ENCODE measurements around the genes PIK3AP1 and LCOR.

DNA sequence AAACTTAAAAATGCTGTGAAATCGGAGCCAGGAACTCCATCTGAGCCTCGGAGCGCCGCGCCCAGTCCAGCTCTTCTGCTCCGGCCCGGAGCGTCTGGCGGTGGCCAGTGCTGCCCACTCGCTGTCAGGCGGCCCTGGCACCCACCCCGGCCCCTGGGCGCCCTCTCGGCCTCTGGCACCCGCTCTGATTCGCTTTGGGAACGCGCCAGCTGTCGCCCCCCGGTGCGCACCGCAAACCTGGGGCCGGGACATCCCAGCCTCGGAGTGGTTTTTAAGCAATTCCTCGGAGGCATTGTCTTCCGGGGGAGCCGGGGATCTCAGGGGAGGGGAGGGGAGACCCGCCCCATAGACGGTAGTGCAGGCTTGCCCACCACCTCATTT lies 655 bp downstream of the TLL2 start:
- PRO-cap = no peak

- PRO-cap = no peak
Measured at GRCh38 chr10:96552678-96553318, 34.0 kb downstream of the TM9SF3 start.

DNA sequence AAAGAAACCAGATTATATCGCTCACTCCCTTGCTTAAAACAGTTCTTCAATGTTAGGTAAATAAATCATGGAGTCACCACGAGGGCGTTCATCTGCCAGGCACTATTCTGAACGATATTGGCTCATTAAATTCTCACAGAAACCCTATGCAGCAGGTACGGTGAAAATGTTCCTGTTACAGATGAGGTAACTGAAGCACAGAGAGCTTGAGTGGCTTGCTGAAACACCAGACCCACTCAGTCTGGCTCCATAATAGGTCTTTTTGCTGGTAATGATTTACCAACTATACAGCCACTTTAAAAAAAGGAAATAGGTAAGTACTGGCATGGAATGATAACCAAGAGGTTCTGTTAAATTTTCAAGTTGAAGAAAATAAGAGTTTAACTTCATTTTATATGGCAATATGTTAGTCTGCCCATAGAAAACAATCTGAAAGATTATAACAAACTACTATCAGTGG lies 1.2 kb upstream of the TM9SF3 start:
- PRO-cap = unidirectional peak, minus-strand start at position 243 of the sequence

GRCh38 chr10:96696358-96696791 lies 23.9 kb downstream of the PIK3AP1 start:
- PRO-cap = no peak

GRCh38 chr10:96720345-96721308 lies at the start of gene PIK3AP1:
Gene PIK3AP1 (minus strand): TSS chr10:96720514.
- PRO-cap = bidirectional peak, plus-strand start at chr10:96720606, minus-strand start at chr10:96720514; bidirectional peak, plus-strand start at chr10:96720960, minus-strand start at chr10:96720886; unidirectional peak, minus-strand start at chr10:96721021

- PRO-cap = no peak
Measured at GRCh38 chr10:96740664-96741405, 20.5 kb upstream of the PIK3AP1 start.

DNA sequence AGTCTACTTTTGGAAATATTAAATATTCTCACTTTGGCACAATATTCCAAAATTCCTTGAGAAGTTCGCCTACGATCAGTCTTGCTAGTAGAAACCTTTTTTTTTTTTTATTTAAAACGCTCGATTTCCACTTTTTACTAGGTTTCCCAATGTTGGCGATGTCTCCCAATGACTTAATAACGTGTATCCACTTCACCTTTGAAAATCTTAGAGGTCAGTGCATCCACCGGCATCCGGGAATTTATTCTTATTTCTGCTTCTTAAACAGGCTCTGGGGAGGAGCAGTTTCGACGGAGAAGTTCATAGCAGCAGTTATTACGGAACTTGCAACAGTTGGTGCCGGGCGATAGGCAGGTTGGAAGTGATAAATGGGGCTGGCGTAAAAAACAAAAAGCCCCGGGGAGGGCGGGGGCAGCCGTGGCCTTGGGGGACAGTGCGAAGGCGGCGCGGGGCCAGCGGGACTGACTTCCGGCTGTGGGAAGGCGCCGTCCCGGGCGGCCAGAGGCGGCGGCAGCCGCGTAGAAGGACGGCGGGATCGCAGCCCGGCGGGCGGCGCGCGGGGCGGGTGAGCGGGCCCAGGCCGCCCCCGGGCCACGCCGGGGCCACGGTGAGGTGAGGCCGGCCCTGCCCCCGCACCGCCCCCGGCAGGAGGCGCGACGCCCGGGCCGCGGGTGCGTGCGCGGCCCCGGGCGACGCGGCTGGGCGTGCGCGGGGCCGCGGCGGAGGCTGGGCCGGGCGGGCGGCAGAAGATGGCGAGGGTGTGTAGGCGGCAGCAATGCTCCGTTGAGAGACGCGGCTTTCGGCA lies at the start of gene LCOR:
Gene LCOR (plus strand): TSS at position 745 of the 805 bp plus-strand sequence.
- PRO-cap = bidirectional peak, plus-strand start at position 501 of the sequence, minus-strand start at position 302 of the sequence; bidirectional peak, plus-strand start at position 745 of the sequence, minus-strand start at position 609 of the sequence

DNA sequence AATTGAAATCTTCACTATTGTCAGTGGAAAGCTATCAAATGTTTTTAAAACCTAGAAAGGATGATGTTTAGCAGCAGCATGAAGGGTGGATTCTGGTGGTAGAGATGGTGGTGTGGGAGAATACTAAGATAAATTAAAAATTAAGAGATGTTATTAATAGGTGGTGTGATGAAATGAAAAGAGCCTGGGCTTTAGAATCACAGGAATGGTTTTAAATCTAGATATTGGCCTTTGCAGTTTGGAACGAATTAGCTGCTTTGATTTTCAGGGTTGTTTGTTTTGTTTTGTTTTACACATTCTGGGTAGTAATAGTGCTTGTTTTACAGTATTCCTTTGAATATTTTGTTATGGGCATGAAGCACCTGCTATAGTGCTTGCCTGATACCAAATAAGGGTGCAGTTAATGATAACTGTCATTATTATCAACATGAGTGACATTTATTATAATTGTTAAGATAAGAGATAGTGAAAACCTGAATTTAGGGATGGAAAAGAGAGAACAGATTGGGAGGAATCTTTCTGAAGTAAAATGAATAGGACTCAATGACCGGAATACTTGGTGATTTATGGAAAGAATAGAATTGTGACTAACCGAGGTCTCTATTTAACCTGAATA lies 66.5 kb downstream of the LCOR start:
- PRO-cap = no peak

GRCh38 chr10:96980802-96981602 lies 148.9 kb downstream of the LCOR start:
- PRO-cap = no peak

GRCh38 chr10:97151125-97151404 lies 34.7 kb downstream of the SLIT1 start:
- PRO-cap = no peak

GRCh38 chr10:97291554-97291774 lies 973 bp downstream of the ARHGAP19 start:
- PRO-cap = unidirectional peak, plus-strand start at chr10:97291631

- PRO-cap = no peak
Measured at GRCh38 chr10:97293755-97294484, 1.5 kb upstream of the ARHGAP19 start.

DNA sequence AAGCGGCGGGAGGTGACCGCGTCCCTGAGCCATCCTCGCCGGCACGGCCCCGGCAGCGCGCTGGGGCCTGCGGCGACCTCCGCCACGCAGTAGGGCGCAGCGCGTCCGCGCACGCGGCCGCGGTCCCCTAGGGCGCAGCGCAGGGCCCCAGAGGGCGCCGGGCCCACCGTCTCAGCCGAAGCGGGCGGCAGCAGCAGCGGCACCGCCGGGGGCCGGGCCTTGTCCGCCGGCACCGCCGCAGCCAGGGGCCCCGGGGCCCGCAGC lies 497 bp downstream of the FRAT2 start:
- PRO-cap = no peak

DNA sequence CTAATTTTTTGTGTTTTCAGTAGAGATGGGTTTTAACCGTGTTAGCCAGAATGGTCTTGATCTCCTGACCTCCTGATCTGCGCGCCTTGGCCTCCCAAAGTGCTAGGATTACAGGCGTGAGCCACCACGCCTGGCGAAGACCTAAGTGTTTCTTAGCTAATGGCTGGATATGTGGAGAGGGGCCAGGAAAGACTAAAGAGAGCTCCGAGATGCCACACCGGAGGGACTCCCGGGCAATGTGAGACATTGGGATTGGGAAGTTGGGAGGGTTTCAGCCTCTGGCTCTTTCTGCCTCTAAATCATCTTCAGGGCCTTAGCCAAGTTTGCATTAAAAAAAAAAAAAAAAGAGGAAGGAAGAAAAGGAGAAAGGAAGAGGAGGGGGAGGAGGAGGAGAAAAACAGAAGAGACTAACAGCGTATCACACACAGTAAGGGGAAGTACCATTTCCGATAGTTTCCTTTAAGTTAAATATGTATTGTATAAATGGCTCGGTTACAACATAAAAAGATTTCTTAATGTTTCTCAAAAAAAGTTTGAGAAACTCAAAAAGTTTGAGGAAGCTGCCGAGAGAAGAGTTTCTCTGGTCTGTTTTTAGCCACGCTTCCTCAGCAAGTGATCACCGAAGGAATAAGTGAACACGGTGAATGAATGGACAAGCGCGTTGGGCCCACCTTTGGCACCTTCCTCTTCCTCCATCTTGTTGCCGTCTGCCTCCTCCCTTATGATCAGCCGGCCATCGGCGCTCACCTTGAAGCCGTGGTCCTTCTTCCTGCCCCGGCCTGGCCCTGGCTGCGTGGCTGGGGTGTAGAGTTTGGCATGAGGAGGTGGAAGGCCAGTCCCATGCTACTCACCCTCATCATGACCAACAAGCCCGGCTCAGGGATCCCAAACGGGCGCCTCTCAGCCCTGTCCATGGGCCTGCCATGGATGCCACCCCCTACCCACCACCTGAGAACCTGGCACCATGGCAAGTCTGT lies 31.2 kb upstream of the FRAT2 start:
- PRO-cap = no peak

DNA sequence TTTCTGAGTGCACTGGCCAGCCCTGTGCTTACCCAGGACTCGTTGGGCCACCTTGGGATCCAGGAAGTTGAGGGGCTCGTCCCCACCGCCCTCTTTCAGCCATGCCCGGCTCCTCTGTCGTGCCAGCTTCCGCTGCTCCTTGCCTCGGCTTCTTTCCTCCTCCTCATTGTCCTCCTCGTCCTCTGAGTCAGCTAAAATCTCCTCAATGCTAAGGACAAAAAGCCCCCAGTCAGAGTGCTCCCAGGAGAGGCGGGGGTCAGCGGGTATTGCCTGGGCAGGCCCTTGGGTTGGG lies 31.8 kb upstream of the FRAT2 start:
- PRO-cap = no peak

GRCh38 chr10:97384826-97386066 lies 15.9 kb downstream of the RRP12 start:
- PRO-cap = no peak

- PRO-cap = no peak
Measured at GRCh38 chr10:97413681-97414487, 12.1 kb upstream of the PGAM1 start.

DNA sequence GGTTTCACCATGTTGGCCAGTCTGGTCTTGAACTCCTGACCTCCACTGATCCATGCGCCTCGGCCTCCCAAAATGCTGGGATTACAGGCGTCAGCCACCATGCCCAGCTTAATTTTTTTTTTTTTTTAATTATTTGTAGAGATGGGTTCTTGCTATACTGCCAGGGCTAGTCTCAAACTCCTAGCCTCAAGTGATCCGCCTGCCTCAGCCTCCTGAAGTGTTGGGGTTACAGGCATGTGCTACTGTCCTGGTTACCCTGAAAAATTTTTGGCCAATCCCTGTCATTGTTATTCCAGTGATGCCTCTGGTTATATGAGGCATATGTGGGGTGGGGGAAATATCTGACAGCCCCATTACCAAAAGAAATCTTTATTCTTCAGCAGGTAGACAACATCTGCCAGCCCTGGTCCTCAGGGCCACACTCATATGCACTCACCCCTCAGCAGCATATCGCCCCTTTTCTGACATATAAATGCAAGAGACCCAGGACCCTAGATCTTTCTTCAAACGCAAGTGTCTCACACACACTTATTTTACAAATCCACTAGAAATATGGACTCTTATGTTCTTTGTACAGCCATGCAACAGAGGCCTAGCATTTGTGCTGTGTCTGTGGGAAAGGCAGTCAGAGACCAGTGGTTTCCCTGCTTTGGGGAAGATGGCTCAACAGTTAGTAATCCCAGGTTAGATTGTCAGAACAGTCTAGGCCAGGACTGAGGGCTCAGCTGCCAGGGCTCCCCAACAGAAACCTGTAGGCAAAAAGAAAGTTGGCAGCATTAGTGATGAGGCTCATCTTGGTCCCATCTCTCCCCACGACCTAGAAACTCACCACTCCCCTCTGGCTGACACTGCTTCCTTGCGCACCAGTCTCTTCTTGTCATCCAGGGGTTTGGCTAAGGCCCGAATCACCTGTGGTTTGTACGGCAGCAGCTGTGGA lies 12.3 kb downstream of the ZDHHC16 start:
- PRO-cap = no peak

GRCh38 chr10:97608839-97609917 lies 19.7 kb downstream of the C10orf62 start:
- PRO-cap = no peak

- PRO-cap = no peak
Measured at GRCh38 chr10:97707598-97707847, 6.0 kb upstream of the MARVELD1 start.

All from Metastatic Lung Carcinoma in the Adrenal Gland (tissue), 1 donor.